Parotid gland (tissue), 1 donor: ENCODE measurements around the gene ECEL1.

GRCh38 chr2:230869381-230869694, 4.6 kb downstream of the ITM2C start:
- PRO-cap, result no peak

- PRO-cap, result no peak
Observed at GRCh38 chr2:230880041-230880361, 15.3 kb downstream of the ITM2C start.

GRCh38 chr2:230902225-230902611, 22.8 kb downstream of the GPR55 start:
- PRO-cap, result no peak

DNA sequence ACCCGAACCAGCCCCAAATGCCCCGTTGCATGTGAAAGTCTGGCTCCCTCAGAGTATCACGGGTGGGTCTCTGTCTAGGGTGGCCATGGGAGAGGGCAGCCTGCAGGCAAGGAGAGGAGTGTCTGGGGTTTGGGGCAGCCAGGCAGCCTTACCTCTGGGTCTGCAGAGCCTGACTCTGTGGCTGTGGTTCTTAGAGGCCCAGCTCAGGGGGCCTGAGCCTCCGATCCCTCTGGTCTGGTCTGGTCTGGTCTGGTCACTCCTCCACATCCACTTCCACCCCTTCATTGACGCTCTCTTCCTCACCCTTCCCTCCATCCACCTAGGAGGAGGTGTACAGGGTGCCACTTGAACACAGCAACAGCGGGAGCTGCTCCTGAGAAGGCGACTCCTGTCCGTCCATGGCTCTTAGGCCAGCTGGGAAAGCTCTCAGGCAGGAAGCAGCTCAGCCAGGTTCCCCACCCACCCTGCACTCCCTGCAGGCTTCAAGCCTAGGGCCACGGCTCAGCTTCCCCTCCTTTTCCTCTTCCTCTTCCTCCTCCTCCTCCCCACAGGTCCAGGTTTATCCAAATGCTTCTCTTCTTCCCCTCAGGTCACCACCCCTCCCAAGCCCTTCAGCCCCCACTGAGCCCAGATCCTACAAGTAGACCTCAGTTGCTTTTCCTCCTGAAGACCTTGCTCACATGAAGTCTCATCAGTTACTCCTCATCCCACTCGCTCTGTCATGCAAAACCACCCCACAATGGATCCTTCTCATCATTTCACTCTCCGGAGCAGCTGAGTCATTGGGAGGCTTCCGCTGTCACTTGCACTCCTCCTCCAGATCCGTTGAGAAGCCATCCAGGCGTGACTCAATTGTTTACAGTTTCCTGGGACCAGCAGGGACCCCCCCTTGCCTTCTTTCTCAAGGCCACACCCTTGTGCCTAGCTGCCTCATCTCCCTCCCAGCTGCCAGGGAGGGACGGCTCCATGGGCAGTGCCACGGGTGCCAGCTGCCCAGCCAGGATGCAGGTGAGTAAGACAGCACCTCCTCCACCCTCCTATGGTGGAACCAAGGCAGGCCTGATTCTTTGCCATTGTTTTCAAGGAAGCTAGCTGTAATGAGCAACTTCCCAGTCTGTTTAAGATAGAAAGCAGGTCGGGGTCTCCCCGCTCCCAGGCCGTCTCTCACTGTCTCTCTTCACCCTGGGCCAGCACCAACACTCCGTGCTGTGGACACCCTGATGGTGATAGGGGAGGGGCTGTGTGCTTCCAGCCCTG, 16.6 kb downstream of the GPR55 start:
- PRO-cap, result no peak

GRCh38 chr2:230969215-230969706, 26.7 kb upstream of the SPATA3 start:
- PRO-cap, result no peak

GRCh38 chr2:231118114-231118656, 6.7 kb downstream of the HTR2B start:
- PRO-cap, result no peak

GRCh38 chr2:231378064-231378764, 17.3 kb upstream of the B3GNT7 start:
- PRO-cap, result no peak

- PRO-cap, result no peak
Observed at GRCh38 chr2:231396118-231396333, 516 bp downstream of the B3GNT7 start.

DNA sequence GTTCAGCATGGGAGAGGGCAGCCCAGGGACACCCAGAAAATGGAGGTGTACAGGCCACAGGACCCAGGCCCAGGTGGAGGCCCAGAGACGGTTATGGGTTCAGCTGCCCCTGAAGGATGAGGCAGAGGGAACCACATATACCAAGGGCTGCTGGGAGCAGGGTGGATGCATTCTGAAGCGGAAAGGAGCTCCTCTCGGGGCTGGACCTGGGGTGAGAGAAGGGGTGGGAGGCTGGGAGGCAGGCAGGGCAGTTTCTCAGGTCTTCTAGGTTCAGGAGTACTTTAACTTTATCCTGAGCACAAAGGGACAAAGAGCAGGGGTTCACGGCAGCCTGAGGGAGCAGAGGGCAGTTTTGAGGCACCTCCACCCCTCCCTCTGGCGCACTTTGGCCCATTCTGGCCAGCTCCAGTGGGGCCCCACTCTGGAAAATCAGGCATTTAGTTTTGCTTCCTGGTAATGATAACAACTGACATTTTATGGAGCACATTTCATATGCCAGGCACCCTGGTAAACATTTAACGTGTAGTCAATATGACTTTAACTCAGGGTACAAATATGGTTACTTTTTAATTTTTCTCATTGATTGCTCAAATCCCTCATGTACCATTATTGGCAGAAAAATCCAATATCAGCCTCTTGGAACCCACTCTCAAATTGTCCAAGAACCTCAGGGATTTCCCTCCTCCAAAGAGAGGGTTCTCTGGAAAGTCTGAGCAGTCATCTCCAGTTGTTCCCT, 14.3 kb downstream of the B3GNT7 start:
- PRO-cap, result no peak

GRCh38 chr2:231460089-231461054, 3.9 kb downstream of the NCL start:
- PRO-cap, result no peak

DNA sequence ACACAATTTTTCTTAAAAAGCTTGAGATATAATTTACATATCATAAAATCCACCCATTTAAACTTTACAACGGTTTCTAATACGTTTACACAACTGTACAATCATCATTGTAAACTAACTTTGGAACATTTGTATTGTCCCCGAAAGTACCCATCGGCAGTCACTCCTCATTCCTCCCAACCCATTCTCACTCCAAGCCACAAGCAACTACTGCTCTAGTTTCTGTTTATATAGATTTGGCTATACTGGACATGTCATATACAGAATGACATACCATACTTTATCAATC, 32.8 kb downstream of the NMUR1 start:
- PRO-cap, result no peak

- PRO-cap, result unidirectional peak, plus-strand start at chr2:231614944; bidirectional peak, plus-strand start at chr2:231615182, minus-strand start at chr2:231614998
Observed at GRCh38 chr2:231614644-231615099, 22.0 kb downstream of the TEX44 start.

GRCh38 chr2:231707093-231707215, 1.4 kb upstream of the PTMA start:
- PRO-cap, result bidirectional peak, plus-strand start at chr2:231707170, minus-strand start at chr2:231707015

DNA sequence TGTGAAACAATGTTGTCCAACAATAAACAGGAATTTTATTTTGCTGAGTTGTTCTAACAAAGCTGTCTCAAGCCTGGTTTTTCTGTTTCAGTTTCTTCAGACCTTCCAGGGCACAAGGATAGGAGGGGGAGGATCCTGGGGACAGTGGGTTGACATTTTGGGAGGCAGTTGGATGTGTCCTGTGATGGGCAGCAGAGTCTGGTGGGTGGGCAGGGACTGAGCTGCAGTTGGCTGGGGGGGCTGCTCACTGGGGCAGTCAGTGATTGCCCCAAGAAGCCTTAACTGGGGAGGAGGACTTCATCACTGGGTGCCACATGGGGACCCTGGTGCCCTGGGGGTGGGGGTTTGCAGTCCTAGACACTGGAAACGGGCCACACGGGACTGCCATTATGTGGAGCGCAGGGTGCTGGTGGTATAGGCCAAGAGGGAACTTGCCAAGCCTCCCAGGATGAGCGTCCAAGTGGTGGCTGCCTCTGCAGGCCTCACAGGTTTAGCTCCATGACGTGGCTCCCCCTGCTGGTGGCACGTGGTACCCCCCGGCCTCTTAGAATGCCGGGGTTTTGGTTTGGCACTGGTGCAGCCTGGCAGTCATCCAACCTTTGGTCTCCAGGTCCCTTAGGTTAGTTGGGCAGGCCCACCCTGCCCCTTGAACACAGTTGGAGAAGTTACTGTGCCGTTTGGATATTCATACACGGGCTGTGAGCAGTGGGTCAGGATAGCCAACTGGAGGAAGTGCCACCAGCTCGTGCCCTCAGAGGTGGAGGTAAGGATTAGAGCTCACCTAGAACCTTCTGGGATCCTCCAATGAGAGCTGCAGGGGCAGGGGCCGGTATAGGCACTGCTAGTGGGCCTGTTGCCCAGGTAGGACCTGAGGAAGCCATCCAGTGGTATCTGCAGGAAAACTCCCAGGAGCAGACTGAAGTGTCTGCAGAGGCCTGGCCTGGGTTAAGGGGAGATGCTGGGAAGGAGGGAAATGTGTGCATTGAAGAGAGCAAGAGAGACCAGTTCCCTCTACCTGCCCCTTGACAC, 5.5 kb downstream of the PTMA start:
- PRO-cap, result no peak

GRCh38 chr2:231717081-231717856, 8.9 kb downstream of the PTMA start:
- PRO-cap, result no peak

- PRO-cap, result no peak
Observed at GRCh38 chr2:232444123-232444438, 11.9 kb upstream of the ALPI start.

DNA sequence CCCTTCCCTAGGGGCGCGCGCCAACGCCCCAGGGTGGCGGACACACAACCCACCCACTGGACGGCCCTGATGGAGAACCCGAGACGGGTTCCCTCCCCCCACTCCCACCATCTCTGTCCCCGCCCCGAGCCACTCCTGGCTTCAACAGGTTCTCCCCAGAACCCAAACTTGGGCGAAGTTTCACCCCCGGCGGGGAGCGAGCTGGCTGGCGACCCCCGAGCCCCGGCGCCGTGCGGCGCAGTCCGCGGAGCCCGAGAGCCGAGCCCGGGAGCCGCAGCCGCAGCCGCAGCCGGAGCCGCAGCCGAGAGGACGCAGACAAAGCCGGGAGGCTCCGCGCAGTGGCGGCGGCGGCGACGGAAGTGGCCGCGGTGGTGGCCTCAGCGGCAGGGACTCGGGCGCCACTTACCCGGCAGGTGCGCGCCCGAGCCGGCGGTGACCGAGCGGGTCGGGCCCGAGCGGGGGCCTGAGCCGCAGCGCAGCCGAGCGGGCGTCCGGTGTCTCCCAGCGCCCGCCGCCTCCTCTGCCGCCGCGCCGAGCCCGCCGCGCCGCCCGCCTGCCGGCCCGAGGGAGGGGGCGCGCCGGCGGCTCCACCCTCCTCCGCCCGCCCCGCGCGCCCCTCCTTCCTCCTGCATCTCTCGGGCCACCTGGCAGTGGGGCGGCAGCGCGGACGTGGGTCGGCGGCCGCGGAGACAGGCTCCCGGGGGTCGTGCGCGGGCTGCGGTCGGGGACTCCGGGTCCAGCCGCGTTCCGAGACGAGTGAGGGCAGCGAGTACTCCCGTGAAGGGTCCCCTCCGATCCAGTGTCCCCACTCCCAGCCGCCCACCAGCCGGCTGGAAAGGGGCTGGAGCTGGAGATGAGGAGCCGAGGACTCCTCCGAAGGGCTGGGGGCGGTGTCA, at the start of gene ECEL1:
Gene ECEL1, minus strand, starts transcription at position 522 of the 896 bp plus-strand sequence.
- PRO-cap, result no peak

DNA sequence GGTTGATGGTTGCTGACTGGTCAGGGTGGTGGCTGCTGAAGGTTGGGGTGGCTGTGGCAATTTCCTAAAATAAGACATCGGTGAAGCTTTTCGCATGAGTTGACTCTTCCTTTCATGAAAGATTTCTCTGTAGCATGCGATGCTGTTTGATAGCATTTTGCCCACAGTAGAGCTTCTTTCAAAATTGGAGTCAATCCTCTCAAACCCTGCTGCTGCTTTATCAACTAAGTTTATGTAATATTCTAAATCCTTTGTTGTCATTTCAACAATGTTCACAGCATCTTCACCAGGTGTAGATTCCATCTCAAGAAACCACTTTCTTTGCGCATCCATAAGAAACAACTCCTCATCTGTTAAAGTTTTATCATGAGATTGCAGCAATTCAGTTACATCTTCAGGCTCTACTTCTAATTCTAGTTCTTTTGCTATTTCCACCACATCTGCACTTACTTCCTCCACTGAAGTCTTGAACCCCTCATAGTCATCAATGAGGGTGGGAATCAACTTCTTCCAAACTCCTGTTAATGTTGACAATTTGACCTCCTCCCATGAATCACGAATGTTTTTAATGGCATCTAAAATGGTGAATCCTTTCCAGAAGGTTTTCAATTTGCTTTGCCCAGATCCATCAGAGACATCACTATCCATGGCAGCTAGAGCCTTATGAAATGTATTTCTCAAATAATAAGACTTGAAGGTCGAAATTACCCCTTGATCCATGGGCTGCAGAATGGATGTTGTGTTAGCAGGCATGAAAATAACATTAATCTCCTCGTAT, 2.0 kb downstream of the TIGD1 start:
- PRO-cap, result no peak

- PRO-cap, result no peak
Observed at GRCh38 chr2:232624191-232625159, 8.9 kb upstream of the EFHD1 start.

- PRO-cap, result no peak
Observed at GRCh38 chr2:232634399-232635276, 1.2 kb downstream of the EFHD1 start.